Colic lymph node (tissue), 1 donor: ENCODE data around the genes TEKT1 and PHF23.

GRCh38 chr17:6190310-6190930, 120.2 kb downstream of the WSCD1 start:
- PRO-cap = no peak

- PRO-cap = no peak
Observed at GRCh38 chr17:6472910-6473357, 28.7 kb downstream of the PIMREG start.

DNA sequence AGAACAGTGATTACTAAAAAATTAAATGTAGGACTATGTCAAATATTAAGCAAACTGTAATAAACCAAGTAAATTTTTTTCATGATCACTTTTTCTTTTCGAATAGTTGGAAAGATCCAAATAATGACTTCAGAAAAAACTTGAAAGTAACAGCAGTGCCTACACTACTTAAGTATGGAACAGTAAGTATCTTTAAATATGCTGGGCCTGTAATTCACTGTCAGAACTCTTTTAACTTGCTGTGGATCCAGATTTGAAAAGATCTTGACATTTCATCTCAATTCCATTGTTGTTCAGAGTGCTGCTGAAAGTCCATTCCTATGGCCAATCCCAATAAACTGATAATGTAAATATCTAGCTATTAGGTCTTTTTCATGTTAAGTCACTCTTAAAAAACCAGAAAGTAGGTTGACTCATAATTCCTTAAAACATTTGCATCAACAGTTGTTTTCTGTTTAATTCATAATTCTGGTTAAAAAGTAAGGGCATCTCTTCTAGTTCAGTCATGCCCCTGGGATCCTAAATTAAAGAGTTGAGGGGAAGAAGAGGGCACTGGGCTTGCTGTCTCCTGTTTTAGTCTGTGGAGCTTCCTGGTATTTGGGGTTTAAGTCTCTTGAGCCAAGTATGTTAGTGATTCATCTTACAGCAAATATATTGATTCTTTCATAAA, 1.4 kb downstream of the TXNDC17 start:
- PRO-cap = no peak

GRCh38 chr17:6683150-6683660, 30.0 kb downstream of the SLC13A5 start:
- PRO-cap = no peak

DNA sequence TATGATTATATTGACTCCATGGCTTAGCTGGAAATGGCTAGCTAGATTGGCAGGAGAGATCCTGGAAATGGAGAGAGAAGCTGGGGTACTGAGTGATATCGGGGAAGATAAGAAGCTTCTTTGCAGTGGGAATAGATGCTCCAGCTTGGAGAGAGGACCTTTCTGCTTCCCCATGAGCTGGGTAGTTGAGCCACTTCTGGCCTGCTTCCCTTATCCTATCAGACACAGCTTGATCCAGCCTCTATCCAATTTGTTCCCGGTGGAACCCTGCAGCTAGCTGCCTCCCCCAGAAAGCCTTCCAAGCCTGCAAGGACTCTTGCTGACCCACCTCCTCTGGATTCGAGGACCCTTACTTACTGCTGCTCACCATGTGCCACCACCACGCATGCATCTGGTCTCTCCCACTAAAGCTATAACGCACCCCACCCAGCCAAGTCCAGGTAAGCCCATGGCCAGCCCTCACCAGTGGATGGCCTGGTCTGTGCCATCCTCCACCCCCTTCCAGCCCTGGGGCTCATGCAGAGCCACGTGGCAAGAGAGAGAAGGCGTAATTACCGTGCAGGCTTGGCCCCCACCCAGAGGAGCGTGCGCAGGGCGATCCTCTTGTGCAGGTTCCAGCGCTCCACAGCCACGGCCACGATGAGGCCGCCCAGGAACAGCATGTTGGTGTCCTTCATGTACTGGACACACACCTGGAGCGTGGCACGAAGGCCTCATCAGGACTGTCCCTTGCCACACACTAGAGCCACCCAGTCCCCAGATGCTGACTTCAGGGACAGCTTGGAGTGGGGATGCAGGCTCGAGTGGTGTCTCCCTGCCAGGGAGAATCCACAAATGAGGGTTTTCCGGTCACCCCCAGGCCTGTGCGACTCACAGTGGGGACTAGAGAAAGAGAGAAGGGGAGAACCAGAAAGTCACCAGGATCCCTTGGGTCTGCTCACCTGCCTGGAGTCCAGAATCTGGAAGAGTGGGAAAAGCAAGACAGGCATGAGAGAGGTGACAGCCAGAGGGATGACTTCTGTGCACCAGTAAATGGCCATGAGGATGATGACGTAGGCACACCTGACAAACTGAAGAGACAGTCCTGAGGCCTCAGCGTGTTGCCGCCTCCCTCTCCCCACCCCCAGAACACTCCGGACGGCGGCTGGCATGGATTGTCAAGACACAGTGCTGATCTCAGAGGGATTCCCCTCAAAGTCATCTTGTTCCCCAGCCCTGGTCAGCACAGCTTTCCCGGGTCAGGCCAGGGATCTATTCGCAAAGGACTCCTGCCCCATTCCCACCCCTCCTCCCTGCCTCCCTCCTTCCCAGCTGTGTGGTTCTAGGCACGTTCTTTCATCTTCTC, 6.6 kb downstream of the SLC13A5 start:
- PRO-cap = no peak

DNA sequence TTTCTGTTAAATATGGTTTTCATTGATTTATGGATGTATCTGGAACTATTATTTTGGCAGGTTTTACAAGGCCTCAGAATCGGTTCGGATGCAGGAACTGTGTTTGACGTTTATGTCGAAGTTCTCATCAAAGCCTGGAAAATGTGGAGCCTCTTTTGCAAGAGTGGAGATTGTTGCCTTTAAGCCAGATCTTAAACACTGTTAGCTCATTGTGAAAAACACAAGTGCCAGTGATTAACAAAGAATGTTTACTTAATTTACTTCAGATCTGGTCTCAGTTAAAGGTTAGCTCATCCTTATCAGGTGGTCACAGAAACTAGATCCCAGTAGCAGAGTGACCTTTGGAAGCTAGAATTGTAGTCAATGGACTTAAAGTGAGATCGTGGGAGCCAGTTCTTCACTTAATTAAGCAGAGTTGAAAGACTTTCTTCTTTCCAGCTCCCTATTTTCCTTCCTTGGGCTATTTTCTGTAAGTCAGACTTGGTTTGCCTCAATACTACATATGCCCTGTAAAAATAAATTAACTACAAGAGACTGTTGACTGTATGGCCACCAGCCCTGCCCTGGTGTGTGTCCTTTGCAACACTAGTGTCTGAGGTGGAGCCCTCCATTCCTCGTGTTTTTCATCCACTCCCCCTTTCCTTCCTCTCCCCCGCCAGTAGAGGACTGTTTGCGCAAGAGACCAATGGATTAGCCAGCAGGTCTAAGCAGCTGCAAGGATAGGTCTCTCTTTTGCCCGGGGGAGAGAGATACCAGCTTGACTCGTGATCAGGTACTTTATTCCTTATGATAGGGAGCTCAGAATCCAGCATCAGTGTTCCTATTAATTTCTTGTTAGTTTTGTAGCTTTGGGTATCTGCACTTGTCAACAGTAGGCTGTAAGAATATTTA, 20.2 kb downstream of the FBXO39 start:
- PRO-cap = no peak

GRCh38 chr17:6831128-6832321, at the start of gene TEKT1:
TEKT1 (minus strand) TSS chr17:6831729.
- PRO-cap = no peak

DNA sequence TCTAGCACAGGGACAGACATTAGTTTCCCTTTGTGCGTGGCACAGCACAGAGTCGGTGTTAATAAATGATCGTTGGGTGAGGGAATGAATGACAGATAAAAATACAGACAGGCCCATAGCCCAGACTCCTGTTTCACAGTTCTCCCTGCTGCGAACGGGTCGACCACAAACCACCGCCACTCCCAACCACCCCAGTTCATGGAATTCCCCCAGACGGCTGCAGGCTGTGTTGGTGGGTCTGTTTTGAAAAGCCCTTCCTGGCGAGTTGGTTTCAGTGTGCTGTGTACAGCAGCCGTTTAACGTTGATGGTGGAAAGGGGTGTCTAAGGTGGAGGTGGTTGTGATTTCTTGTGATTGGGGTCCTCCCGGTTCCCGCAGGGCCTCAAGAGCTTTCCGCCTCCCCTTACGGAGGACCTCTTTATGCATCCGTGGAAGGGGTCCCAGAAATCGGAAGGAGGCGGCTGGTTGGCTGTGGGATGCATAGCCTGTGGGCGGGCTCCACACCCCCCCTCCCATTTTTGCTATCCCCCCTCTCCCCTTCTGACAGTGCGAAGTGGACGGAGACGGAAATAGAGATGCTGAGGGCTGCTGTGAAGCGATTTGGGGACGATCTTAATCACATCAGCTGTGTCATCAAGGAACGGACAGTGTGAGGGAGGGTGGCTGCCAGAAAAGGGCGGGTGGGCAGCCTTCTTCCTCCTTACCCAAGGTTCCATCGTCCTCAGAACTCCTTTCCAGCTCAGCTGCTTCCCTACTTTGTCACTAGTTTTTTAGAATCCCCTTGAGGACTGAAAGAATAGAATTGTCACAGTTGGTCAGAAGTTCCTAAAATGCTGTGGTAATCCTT, 869 bp downstream of the C17orf49 start:
- PRO-cap = no peak

DNA sequence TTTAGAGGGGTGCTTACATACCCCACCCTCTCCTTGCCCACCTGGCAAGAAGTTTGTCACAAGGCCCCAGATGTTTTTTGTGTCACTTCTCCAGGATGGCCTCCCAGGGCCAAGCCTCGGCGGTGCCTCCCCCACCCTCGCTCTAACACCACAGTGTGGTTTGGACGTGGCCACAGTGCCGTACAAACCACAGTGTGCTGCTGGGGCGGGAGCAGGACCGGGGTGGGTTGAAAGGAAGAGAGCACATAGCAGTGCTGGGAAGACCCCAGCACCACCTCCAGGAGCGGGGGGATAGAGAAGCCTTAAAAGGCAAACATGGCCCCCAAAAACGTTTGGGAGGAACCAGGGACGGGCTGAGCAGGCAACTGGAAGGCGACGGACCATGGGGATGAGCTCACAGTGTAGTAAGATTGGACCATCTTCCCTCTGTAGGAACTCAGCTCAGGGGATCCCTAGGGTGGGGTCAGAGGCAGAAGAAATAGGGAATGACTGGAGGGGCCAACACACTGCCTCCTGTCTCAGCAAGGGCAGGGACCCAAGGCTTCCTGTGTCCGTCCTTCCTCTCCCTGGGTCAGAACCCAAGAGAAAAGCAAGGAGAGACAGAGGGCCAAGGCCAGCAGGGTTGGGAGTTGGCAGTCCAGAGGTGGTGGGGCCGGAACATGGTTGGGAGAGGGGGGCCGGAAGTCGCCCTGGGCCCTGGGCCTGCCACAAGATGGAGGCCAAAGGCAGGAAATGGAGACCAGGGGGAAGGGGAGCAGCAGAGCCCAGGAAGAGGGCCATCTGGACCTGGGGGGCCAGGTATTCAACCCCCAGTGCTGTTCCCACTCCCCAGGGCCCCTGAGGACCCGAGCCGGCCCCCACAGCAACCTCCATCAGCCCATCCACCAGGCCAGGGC, 3.5 kb downstream of the C17orf49 start:
- PRO-cap = bidirectional peak, plus-strand start at position 717 of the sequence, minus-strand start at position 584 of the sequence

DNA sequence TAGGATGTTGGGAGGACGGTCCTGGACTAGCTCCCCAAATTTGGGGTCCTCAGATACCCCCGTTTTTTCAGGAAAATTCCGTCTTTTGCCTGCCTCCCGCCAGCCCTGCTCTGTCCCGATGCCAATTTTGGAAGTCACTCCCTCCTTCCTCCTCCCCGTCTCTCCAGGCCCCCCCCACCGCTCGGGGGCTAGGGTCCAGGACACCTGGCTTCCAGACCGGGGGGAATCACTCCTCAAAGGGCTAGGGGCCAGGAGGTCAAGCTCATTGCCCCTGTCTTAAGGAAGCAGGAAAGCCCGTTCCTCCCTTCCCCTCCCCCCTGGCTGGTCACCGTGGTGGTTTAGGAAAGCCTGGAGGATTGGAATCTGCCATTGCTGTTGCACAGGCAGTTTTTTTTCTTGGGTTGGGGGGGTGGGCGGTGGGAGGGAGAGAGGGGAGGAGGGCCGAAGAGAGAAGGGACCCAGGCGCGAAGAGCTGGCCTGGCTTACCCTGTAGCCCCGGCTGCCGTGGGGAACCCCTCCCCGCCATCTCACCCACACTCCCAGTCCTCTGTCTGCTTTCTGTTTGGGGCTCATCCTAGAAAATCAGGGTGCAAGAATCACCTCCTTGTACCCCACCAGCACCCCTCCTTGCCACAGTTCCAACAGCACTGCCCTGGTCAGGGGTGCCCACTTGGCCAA, 3.0 kb upstream of the BCL6B start:
- PRO-cap = bidirectional peak, plus-strand start at position 426 of the sequence, minus-strand start at position 129 of the sequence

- PRO-cap = no peak
Observed at GRCh38 chr17:7041304-7041939, 2.5 kb downstream of the SLC16A11 start.

DNA sequence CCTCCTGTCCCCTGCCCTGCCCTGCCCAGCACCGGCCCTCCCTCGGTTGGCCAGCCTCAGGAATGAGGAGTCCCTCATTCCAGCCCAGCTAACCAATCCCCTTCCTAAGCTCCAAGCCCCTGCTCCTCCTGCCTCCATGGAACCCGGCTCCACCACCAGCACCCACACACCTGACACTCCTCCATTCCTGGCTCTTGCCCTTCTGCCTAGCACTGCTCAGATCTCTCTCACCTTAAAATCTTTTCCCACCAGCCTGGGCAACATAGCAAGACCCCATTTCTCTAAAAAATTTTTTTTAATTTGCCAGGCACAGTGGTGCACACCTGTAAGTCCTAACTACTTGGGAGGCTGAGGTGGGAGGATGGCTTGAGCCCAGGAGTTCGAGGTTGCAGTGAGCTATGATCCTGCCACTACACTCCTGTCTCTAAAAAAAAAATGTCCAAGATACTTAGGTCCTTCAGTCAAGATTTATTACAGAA, 1.9 kb downstream of the ASGR2 start:
- PRO-cap = no peak

DNA sequence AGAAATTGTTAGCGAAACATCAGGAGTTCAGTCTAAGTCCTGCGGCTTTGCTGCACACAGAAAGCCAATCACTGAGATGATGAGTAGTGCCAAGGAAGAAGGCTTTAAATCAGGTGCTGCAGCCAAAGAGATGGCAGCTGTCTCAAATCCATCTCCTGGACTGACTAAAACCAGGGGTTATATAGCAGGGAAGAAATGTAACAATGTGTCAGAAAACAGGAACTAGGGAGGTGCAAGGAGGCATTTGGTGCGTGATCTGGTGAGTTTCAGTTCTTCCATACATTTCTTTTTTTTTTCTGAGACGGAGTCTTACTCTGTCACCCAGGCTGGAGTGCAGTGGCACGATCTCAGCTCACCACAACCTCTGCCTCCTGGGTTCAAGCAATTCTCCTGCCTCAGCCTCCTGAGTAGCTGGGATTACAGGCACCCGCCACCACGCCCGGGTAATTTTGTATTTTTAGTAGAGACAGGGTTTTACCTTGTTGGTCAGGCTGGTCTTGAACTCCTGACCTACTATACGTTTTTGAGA, 6.7 kb upstream of the ASGR2 start:
- PRO-cap = unidirectional peak, minus-strand start at position 154 of the sequence

DNA sequence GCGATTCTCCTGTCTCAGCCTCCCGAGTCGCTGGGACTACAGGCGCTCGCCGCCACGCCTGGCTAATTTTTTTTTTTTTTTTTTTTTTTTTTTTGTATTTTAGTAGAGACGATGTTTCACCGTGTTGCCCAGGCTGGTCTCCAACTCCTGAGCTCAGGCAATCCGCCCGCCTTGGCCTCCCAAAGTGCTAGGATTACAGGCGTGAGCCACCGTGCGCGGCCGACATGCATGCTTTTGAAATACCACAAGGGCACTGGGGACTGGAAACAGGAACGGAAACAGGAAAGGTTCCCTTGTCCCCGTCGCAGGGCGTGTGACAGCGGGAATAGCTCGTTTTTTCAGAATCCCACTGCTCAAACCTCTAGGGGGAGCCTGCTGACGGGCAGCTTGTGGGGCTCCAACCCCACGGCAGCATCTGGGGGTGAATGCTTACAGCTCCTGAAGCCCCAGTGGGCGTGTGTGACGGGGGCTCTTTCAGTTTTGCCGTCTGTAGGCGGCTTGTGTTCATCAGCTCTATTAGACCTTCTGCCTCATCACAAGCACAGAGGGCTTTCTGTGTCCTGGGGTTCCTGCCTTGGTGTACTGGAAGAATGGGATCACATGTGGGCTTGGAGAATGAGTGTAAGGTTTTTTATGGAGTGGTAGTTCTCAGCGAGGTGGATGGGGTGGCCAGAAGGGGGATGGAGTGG, 18.8 kb upstream of the ASGR2 start:
- PRO-cap = unidirectional peak, minus-strand start at position 236 of the sequence

GRCh38 chr17:7133984-7134455, 19.4 kb upstream of the ASGR2 start:
- PRO-cap = no peak

DNA sequence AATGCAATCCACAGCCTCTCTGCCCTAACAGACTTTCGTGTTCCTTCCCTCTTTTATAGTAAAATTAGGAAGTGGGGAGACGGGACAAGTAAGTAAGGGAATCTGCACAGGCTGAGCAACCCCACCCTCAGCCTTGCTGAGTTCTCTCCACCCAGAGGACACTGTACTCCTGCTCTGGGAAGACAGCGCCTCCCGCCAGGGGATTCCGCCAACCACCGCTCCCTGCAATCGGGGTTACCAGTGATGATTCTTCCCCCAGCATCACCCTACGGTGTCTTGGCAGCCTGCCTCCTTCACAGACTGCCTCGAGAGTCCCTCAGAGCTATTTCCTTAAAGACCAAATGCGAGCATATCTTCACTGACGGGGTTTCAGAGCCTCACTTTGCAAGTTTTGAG, 22.6 kb upstream of the ASGR2 start:
- PRO-cap = no peak

DNA sequence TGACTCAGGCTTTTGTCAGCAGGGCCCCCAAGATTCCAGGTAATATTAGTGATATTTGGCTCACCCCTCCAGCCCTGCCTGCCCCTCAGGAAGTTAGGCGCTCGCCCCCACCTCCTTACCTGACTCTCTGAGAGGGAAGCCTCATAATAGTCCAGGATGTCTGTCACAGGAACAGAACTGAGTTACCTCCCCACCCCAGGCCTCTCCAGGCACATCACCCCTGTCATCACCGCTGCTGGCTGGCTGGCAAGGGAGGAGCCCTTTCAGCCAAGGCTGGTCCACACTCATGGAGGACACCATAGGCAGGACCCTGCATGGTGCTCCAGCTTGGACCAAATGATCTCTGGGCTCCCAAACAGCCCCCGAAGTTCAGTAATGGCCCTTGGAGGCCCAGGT, 693 bp upstream of the DLG4 start:
- PRO-cap = no peak

DNA sequence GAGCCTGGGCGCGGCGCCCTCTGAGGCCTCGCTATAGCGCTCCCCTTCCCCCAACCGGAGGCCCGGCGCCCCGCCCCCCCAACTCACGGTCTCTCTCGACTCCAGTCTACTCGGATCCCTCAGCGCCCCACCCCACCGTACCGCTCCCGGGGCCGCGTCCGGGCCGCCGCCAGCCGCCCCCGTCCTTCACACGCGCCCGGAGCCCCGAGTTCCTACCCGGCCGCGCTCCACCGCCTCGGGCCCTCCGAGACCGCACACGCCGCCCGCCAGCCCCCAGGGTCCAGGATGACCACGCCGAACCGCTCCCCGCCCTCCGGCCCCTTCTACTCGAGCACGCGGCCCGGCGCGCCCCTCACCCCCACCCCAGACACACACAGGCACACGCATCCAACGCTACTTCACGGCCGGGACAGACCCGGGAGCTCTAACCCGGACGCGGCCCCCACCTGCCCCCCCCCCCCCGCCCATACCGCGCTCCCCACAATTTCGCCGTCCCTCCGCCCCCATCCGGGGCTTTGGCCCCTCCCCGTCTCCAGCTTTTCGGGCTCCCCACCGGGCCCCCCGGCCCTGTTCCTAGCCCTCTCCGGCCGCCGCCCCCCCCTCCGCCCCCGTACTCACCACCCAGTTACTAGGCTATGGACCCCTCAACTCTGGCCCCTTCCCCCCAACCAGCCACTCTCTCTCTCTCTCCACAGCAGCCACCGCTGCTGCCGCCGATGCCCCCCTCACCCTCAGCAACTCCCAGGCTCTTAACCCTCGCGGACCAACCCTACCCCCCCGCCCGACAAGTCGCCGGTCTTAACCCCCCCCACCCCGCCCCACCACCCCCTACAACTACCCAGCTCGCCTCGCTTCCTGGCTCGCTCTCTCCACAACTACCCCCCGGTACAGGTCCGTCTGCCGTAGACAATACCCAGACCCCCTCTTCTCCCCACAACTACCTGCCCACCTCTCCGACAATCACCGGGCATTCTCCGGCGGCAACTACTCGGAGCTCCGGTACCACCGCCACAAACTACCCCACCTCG, 1.1 kb downstream of the PHF23 start:
- PRO-cap = bidirectional peak, plus-strand start at position 104 of the sequence, minus-strand start outside the sequence; bidirectional peak, plus-strand start at position 529 of the sequence, minus-strand start at position 411 of the sequence; bidirectional peak, plus-strand start at position 859 of the sequence, minus-strand start at position 740 of the sequence

GRCh38 chr17:7239121-7240040, at the start of gene PHF23:
PHF23 (minus strand) TSS chr17:7239457.
- PRO-cap = unidirectional peak, minus-strand start at chr17:7239382; unidirectional peak, minus-strand start at chr17:7239517

DNA sequence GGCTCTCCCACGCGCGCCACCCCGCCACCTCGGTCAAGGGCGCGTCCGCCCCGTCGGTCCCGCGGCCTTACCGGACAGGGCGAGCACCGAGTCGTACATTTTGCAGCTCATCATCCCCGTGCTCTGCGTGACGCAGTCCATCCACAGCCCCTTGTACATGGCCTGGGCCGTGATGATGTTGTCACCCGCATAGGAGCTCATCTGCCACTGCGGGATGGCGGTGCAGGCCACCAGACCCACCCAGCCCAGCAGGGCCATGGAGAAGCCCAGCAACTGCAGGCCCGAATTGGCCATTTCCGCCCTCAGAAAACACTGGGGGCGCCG, 566 bp downstream of the CLDN7 start:
- PRO-cap = no peak